Heart (tissue), 3 donors: Measurements from ENCODE around the gene SRGAP1.

DNA sequence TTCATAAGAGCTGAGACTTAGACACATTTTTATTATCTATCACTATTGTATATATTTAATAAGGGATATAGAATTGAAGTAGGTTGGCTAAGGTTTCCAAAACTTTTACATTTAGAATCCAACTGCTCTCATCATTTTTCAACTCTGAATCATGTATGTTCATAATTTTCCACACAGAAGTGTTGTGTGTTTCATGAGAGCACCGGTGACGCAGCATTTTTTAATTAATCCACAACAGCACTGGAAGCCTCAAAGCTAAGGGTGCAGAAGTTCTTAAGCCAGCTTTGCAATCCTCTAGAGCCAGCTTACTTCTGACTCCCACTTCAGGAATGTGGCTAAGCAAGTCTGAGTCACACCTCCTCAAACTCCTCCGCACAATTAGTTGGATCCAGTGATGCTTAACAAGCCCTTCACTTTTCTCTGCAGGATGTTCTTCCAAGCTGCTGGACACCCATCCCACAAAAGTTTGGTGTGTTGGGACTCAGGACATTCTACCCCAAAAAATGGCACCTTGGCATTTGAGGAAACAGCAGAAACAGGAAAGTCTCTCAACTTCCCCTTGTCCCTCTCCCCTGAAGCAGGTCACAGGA is 210.1 kb downstream of the PPM1H start:
- RAMPAGE, long total RNA, 2 experiments, result no peak in any of the 2 experiments

DNA sequence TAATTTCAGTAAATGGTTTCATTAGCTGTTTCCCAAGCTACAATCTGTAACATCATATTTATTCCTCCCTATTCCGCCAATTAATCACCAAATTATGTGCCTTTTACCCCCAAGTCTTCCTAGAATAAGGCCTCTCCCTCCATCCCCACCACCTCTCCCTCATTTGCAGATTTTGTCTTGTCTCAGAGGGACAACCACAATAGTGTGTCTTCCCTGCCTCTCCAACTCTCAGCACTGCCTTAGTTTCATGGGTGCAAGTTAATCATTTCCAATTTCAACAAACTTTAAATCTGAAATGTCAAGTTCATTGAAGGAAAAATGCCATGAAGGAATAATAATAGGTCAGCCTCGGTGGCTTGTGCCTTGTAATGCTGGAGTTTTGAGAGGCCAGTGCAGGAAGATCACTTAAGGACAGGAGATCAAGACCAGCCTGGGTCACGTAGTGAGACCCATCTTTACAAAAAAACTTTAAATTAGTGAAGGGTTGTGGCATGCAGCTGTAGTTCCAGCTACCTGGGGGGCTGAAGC is 31.6 kb downstream of the RXYLT1 start:
- RAMPAGE, long total RNA, 2 experiments, result no peak in any of the 2 experiments

DNA sequence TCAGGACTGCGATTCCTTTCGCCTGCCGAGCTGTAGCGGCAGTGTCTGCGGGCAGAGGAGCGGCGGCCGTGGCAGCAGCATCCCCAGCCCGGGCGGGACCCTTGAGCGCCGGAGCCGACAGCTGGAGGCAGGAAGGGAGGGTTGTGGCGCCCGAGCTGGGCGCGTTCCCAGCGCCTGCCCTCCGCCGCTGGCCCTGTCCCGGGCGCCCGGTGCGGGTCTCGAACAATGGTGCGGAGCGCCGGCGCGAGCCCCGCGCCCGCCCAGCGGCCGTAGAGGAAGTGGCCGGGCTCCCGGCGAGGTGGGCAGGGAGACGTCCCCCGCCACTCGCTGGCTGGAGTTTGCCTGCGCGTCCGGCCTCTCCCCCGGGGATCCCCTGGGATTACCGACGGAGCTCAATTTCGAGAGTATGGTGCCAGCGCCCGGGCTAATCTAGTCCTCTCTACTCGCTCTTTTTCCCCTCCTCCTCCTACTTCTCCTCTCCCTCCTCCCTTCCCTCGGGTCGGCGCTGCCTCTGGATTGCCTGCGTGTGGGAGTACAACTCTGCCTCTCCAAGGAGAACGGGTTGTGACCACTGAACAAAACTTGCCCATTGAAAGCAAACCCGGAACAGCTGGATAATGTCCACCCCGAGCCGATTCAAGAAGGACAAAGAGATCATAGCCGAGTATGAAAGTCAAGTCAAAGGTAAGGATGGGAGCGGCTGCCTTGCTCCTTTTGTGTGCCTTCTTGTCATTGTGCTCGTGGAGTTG is at the start of gene SRGAP1:
SRGAP1 (plus strand) TSS at position 501 of the 749 bp plus-strand sequence.
- RAMPAGE, long total RNA, 2 experiments, result no peak in any of the 2 experiments

DNA sequence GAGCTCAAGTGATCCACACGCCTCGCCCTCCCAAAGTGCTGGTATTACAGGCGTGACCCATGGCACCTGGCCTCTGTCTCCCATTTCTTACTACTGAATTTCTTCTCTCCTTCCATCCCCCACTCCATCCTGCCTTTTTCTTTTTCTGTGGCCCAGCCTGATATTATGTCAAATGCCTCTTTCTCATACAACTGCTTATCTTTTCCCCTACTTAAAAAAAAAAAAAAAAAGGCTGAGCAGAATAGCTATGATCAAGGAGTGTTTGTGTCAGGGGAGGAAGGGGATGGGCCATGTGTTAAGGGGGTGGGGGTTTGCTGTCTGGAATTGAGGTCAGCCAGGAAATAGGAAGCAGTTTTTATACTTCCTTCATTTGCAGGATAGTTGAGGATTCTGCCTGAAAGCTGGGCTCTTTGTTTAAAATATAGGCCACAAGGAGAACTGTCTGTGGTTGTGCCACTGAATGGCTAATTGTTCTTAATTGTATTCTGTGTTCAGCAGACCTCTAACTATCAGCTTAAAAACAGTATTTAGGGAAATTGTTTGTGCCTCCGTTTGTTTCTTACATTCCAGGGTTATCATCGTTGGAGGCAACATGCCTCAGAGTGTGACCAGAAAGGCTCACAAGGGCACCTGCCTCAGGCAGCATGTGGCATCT is 95.8 kb downstream of the SRGAP1 start:
- RAMPAGE, long total RNA, 2 experiments, result no peak in any of the 2 experiments

DNA sequence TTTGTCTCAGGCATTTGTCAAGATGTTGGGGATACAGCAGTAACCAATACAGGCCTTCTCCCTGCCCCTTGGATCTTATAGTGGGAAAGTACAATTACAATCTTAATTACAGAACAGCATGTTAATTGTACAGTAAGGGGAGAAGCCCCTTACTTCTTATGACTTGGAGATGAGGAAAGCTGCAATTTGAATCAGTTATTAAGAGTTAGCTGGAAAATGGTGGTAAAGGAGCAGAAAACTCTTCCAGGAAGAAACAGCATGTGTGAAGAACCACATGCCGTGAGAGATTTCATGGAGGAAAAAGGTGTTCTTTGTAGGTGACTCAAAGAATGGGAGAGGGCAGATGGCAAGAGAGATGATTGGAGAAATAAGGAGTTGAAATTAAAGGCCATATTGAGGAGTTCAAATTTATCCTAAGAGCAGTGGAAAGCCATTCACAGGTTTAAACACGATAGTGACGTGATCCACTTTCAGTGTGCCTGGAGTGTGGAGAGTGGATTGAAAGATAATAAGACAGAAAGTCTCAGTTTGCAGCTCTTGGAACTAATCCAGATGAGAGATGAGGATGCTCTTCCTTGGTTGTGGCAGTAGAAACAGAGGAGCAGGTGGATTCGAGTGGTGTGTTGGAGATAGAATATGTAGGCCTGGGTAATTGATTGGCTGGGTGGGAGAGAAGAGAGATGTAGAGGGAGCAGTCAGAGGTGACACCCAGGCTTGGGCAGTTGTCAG is 154.6 kb downstream of the SRGAP1 start:
- RAMPAGE, long total RNA, 2 experiments, result no peak in any of the 2 experiments

DNA sequence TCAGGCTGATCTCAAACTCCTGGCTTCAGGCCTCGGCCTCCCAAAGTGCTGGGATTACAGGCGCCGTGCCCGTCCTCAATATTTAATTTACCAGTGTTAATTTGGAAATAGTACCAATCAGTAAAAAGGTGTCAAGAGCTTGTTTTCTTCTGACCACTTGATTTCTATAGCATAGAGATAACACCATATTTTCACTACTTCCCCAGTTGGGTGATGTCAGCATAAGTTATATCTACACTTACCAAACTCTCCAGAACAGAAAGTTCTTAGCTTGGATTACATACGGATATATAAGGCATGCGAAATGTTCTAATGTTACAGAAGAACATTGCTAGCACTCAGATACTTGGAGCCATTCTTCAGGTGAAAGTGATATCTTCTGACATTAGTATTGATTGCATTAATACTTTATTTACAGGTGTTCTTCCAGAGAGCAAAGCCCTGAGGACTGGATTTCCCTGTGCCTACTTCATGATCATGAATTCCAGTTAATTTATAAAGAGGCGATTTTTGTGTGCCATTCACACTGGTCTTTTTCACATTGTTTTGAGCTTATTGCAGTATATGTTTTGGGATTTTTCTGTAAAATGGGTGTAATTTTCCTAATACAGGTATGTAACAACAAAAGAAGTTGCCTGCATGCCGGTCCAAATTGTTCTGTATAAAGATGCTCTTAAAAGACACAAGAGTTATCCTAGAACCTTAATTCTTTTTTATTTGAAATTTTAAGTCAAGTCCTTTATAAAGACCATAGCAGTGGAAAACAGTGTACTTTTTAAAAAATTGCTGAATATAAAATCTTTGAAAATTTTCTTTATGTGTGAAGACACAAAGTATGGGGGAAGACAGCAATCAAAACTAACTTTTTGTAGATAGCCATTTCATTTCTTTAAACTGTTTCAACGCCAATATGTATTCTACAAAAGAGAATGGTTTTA is 4.0 kb upstream of the TBK1 start:
- RAMPAGE, long total RNA, 2 experiments, result no peak in any of the 2 experiments

DNA sequence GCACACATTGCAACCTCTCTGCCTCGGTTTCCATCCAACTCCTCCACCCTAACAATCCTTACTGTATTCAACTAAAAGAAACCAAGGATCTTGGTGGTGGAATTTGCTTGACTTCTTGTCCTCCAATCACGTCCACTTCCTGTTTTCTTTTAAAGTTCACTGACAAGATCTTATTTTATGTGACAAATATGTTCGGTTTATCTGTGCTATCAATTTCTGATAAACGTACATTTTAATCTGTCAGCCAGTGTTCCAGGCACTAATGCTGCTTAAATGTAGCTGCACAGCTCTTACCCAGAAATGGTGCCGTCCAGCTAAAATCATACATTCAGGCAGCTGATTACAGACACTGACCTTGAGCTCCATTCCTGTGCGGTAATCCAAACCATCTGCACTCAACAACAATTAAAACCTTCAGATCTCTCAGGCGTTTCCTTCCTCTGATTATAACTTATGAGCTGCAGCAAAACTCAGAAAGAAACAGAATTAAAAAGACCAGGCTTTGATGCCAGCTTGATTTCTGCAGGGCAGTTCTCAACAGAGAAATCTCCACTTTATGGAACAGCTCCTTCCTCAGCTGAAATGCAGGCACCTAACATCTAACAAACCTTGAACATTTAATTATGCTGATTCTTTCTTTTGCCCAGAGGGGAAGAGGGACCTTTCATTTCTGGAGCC is 26.5 kb upstream of the RASSF3 start:
- RAMPAGE, long total RNA, 2 experiments, result no peak in any of the 2 experiments

GRCh38 chr12:64609845-64610426 is 359 bp upstream of the RASSF3 start:
- RAMPAGE, long total RNA, 2 experiments, result no peak in any of the 2 experiments

DNA sequence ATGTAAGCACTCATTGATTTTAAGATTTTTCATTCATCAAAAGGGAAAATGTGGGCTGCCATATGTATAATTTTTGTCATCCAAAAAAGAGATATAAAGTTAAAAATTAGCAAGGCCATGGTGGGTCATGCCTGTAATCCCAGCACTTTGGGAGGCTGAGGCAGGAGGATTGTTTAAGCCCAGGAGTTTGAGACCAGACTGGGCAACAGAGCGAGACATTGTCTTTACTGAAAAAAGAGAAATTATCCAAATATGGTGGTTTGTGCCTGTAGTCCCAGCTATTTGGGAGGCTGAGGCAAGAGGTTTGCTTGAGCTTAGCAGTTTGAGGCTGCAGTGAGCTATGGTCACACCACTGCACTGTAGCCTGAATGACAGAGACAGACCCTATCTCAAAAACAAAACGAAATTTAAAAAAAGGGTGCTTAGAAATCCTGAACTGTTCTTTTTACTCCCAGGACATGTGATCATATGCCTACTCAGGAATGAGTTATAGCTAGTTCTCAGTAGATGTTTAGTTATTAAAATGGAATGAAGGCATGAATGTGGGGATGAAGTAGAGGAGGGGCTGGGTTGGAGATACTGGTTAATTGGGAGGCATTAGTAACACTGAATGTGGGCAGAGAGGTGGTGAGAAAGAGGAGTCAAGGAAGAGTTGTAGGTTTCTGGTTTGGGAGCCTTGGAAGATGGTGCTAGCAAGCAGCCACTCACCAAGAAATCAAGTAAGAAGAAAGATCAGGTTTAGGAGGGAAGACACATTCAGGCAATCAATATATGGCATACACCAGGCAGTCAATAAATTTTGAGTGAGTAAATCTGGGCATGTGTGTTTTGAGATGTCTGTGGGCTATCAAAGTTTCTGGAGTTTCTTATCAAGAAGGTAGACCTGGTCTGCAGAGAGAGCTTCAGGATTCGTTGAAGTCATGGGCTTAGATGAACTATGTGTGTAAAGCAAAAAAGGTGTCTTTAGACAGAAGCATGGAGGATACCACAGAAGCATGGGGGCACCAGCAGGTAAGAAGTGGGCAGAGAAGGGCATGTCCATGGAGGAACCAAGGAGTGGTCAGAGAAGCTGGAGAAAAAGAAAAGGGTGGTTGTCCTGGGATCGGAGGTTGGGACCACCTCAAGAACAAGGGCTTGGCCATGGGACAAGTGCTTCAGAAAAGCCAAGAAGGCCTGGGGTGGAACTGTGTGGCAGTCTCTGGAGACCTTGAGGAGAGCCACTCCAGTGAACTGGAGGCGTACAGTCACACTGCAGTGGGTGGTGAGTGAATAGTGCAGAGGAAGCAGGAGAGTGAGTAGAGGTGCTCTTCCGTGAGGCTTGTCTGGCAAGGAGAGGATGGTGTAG is 20.3 kb downstream of the RASSF3 start:
- RAMPAGE, long total RNA, 2 experiments, result no peak in any of the 2 experiments

DNA sequence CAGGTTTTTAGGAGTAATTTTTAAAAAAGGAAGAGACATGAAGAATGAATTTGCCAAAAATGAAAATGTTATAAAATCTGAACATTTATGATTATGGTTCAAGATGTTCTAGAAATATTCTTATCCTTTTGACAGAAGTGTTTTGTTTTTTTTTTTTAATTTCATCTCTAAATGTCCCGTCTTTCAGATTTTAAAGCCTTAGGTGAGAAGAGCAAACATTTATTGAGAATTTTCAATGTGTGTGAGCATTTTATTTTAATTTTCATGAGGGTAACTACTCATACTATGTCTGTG is 12.3 kb downstream of the LEMD3 start:
- RAMPAGE, long total RNA, 2 experiments, result no peak in any of the 2 experiments

DNA sequence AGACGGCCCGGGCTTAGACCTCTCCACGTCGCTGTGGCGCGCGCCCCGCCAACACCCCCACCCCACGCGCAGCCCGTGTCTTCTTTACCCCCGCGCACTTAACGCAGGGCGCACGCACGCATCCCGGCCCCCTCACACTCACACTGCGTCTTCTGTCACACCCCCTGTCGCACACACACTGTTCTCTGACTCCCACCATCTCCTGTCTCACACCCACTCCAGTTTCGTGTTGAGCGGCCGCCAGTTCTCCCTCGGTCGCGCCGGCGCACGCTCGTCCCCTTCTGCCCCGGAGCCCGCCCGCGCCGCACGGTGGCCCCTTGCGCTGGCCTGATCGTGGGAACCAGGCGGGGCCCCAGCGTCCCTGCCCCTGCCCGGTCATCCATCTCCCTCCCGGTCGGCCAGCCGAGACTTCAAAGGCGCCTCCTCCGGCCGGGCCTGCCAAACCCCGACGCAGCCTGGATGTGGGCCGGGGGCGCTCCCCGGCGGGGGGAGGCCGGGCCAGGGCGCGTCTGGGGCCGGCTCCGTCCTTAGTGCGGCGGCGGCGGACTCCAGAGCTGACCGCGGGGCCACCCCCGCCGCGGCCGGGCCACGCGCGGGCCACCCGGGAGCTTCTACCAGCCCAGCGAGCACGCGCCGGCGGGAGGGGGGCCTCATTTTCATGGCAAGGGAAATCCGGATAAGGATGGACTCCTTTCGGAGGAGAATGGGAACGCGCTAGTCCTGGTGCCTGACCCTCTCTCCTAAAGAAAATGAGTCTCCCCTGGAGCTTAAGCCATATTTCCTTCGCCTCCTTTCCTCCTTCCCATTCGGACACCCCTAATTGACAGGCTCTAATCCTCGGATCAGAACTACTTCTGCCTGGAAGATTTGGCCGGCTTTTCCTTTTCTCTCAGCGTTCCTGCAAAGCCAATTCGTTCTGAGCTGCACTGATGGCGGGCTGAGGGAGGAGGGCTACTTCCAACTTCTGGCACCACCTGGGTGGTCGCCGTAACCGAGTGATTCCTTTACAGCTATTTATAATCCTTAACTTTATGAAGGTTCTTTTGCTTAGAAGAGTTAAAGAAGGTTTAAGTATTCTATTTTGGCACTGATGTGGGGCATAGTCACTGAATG is 81.9 kb upstream of the HMGA2 start:
- RAMPAGE, long total RNA, 2 experiments, result no peak in any of the 2 experiments

DNA sequence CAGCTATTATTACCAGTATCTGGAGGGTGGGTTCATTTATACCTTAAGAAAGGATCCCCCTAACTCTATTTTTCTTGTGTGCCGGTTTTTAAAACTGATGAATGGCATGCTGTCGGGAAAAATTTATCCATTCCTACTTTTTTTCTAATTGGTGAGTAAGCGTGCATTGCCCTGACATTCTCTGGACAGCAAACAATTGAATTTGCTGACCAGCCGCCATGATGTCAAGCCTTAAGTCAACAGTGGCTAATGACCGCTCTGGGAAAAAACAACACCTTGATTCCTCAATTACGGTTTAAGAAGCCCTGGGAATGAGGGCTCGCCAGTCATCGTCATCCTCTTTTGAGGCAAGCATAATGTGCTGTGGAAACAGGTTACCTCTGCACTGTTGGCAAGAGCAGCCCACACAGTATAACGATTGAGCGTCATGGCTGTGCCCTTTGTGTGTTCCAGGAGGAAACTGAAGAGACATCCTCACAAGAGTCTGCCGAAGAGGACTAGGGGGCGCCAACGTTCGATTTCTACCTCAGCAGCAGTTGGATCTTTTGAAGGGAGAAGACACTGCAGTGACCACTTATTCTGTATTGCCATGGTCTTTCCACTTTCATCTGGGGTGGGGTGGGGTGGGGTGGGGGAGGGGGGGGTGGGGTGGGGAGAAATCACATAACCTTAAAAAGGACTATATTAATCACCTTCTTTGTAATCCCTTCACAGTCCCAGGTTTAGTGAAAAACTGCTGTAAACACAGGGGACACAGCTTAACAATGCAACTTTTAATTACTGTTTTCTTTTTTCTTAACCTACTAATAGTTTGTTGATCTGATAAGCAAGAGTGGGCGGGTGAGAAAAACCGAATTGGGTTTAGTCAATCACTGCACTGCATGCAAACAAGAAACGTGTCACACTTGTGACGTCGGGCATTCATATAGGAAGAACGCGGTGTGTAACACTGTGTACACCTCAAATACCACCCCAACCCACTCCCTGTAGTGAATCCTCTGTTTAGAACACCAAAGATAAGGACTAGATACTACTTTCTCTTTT is 138.8 kb downstream of the HMGA2 start:
- RAMPAGE, long total RNA, 2 experiments, result no peak in any of the 2 experiments

- RAMPAGE, long total RNA, 2 experiments, result no peak in any of the 2 experiments
These were observed 142.9 kb downstream of the HELB start for GRCh38 chr12:66445144-66445642.

GRCh38 chr12:66874421-66874731 is 195.5 kb upstream of the GRIP1 start:
- RAMPAGE, long total RNA, 2 experiments, result no peak in any of the 2 experiments

GRCh38 chr12:66929526-66930061 is 250.7 kb upstream of the GRIP1 start:
- RAMPAGE, long total RNA, 2 experiments, result no peak in any of the 2 experiments

GRCh38 chr12:66987710-66988381 is 281.3 kb upstream of the CAND1 start:
- RAMPAGE, long total RNA, 2 experiments, result no peak in any of the 2 experiments

GRCh38 chr12:67023523-67024470 is 245.4 kb upstream of the CAND1 start:
- RAMPAGE, long total RNA, 2 experiments, result no peak in any of the 2 experiments

- RAMPAGE, long total RNA, 2 experiments, result no peak in any of the 2 experiments
These were observed 200.4 kb upstream of the CAND1 start for GRCh38 chr12:67068470-67069477.

GRCh38 chr12:67394458-67394976 is 125.4 kb downstream of the CAND1 start:
- RAMPAGE, long total RNA, 2 experiments, result no peak in any of the 2 experiments

GRCh38 chr12:67424724-67425120 is 155.6 kb downstream of the CAND1 start:
- RAMPAGE, long total RNA, 2 experiments, result no peak in any of the 2 experiments